Rectum (tissue), 1 donor: ENCODE data around the gene PTGFR.

GRCh38 chr1:75615877-75616922 is 5.3 kb upstream of the SLC44A5 start:
- PRO-cap = no peak

DNA sequence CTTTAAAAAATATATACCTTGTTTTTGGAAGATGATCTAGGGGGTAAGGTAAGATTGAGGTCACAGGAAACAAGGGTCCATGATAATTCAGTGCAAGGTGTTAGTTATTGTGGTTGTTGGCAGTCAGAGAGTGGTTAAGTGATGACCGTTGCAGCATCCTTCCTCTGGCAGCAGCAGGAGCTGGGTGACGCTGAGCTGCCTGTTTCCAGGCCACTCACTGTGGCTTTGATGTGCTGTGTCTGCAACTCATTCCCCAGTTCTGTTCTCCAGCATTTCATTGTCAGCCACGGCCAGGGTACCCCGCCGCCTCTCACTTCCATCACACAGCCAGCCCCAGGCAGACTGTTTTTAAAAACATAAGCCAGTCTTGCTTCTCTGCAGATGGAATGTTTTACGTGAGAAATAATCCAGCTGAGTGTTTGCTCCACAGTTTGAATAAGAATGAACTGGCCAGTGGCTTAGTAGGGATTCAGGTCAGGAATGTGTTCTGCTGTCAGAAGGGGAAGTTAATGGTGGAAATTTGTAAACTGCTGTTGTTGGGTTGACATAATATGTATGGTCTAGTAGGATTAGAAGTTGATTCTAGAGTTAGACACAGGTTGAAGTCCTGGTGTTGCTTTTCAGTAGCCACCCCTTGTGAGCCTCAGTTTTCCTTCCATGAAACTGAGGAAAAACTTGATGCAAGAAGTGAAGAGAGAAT is 21.5 kb upstream of the ST6GALNAC3 start:
- PRO-cap = no peak

DNA sequence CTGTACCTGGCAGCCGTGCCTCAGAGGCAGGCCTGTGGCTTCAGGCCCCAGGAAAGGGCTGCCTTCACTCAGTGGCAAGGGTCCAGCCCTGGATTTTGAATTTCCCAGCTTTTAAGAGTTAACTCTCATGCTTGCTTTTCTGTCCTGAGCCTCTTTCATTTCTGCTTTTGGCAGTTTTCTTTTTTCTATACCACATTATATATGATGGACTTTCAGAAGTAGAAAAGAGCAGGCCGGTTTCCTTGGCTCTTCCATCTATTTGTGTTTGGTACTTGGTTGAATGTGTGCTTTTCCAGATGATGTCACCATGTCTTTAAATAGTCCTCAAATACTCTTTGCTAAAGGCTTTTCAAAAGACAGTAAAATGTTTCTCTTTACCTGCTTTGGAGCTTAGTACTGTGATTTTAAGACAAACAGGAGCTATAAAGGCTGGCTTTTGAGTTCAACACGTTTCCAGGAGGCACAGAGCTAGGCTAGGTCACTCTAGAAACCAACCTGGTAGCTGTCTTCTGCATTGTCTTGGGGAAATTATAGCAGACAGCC is 186.7 kb downstream of the AK5 start:
- PRO-cap = no peak

DNA sequence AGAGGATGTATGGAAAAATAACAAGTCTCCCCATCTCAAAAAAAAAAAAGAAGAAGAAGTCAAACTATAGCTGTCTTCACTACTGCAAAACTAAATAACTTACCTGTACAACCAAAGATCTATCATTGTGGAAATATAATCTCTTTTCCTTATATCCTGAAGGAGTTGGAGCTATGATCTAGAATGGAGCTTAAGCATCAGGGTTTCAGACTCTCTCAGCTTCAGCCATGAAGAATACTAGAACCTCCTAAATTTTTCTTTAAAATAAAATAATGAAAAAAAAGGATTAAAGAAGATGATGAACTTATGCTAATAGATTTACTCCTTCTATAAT is 43.1 kb downstream of the ZZZ3 start:
- PRO-cap = no peak

DNA sequence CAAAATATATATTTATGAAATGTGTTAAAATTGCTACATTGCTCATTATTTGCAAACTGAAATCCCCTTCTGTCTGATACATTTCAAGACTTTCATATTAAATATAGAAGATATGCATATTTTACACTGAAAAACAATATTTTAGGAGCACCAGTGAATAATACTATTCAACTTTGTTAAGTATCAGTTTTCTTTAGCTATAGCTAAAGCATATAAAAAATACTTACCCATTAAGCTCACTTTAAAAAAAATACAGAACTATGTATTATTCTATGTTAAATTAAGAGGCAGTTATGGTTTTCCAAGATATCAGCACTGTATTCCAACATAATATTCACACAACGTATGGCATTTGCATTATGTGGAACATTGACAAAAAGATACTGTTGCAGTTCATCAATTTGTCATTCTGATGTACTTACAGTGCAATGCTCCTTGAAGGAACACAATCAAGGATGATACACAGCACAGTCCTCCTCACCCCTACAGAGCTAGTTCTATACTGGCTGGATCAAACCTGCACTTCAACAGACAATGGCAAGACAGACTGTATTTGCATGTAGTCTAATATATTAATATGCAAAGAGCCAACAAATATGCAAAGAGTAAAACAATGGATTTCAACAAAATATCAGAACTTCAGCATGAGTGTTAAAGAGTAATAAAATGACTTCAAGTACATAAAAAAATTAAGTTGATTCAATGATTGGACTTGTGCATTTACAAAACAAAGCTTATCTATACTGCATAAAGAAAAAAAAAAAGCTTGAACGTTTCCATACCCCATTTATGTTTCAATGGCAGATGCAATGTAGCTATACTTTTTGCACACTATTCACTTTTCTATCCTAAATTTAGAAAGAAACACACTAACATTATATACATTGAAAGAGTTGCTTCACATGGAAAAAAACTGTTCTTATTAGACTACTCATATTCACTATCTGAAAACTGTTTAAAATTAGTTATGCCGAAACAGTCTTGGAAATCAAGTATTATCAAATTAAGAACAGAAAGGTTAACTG is 31.5 kb downstream of the FUBP1 start:
- PRO-cap = no peak

DNA sequence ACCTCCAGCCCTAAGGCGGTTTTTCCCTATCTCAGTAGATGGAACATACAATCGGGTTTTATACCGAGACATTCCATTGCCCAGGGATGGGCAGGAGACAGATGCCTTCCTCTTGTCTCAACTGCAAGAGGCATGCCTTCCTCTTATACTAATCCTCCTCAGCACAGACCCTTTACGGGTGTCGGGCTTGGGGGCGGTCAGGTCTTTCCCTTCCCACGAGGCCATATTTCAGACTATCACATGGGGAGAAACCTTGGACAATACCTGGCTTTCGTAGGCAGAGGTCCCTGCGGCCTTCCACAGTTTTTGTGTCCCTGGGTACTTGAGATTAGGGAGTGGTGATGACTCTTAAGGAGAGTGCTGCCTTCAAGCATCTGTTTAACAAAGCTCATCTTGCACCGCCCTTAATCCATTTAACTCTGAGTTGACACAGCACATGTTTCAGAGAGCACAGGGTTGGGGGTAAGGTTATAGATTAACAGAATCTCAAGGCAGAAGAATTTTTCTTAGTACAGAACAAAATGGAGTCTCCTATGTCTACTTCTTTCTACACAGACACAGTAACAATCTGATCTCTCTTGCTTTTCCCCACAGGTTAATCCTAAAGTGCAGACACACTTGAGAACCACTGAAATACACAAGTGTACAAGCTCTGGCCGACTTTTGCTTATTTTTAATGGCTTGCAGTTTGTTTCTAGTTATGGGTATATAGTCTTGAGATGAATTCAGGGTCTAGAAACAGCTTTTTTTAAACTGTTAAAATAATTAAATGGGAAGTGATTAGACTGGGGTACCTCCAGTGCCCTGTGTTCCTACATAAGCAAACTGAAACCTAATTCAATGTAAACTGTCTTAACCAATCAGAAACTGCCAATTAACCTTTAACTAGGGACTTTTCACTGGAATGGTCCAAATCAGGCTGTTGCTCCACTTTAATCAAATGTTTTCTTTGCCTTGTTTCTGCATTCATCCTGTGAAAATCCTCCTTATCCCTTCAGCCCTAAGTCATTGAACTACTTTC is 4.7 kb upstream of the FUBP1 start:
- PRO-cap = no peak

DNA sequence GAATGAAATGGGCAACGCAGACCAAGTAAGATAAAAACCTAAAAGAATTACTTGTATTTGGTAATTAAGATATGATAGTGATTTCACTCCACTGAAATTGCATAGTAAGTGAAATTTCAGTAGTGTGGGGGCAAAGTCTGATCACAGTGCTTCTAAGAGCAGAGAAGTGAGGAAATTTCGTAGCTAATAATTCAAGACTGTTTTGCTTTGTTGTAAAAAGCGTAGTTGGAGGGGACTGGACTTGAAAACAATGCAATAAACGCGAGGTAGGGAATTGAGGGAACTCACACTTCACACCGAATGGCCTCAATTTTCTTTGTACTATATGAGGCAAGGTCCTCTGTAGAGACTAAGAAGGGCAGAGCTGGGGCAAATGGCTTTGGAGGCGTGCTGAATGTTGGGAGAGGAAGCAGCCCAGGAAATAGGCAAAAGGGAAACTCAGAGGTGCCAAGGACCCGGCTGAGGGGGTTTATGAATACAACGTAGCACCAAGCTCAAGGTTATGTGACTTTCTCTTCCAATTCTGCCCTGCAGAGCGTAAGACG is 624 bp upstream of the GIPC2 start:
- PRO-cap = no peak

- PRO-cap = no peak
Measured at GRCh38 chr1:78121672-78122479, 76.1 kb downstream of the GIPC2 start.

DNA sequence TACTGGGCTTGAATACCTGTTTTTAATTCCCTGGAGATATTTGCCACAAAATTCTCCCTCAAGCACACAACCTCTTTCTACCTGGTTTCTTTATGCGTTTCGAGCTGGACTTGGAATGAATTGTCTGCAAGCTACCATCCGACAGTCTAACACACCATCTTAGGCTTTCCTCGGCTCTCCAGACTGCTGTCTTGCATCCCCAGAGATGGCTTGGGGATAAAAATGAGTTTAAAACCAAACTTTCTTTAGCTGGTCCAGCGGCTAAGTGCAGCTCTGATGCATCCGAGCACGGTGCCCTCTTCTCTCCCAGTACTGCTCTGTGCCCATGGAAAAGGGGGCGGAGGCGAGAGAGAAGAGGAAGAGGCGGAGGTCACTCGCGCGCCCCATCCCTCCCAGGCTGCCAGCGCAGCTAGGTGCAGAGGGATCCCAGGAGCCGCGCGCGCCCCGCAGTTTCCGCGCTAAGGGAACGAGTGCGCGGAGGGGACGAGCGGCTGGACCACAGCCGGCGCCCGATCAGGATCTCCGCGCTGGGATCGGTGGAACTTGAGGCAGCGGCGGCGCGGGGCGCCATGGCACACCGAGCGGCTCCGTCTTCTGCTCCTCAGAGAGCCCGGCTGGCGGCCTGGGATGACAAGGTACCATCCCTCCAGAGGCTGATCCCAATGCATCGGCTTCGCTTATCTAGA is at the start of gene PTGFR:
Gene PTGFR, plus strand, starts transcription at position 373 of the 686 bp plus-strand sequence.
- PRO-cap = bidirectional peak, plus-strand start at position 412 of the sequence, minus-strand start at position 293 of the sequence

GRCh38 chr1:79322974-79323727 is 316.6 kb upstream of the ADGRL4 start:
- PRO-cap = no peak

DNA sequence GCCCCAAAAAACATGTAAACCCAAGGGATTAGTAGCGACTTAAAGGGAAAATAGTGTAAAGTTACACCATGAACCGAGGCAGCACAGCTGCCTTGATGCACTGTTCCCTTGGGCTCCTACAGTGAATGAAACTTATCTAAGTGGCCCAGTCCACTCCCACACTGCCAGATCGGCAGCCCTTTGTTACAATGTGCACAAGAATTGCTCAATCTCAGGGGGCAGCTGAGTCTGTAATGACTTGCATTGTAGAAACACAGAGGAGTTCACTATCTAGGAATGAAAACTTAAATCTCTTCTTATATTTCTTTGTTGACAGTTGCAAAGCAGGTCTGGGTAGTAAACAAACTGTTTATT is 120.7 kb upstream of the ADGRL2 start:
- PRO-cap = no peak

- PRO-cap = no peak
Measured at GRCh38 chr1:81920114-81920790, 119.5 kb downstream of the ADGRL2 start.

- PRO-cap = no peak
Measured at GRCh38 chr1:82162538-82162797, 361.7 kb downstream of the ADGRL2 start.

DNA sequence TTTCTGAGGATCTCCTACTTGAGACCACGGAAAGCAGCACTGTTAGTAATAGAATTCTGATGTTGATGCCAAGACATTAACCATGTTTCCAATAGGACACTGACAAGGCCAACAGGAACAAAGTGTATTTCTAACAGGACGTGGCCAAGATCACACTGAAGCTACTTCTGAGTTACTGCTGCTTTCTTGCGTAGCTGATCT is 848.4 kb downstream of the TTLL7 start:
- PRO-cap = no peak

GRCh38 chr1:83692418-83692967 is 306.4 kb downstream of the TTLL7 start:
- PRO-cap = no peak

DNA sequence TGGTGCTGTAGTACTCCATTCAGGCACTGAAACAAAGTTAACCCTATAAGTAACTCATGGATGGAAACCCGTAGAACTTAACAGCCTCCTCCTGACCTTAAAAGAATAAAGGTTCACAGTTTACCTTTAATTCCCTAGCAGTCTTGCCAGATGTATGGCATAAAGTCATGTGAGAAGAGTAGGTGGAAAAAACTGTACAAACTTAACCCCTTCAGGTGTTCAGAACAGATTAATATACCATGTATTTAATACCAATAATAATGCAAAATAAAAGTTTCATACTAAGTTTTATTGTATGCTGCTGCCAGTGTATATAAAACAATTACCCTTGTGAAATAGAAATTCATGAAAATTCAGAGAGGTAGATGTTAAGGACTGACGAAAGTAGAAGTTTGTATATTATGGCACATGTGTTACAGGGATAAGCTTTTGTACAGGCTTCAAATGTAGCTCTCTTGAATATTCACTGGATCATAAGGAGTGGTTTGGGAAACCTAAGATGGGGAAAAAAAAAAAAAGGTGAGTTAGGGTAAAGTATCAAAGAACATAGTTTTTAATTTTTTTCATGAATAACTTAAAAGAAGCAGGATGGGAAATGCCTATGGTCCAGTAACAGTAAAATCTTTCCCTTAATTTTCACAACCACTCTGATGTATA is 8.0 kb upstream of the SPATA1 start:
- PRO-cap = no peak

DNA sequence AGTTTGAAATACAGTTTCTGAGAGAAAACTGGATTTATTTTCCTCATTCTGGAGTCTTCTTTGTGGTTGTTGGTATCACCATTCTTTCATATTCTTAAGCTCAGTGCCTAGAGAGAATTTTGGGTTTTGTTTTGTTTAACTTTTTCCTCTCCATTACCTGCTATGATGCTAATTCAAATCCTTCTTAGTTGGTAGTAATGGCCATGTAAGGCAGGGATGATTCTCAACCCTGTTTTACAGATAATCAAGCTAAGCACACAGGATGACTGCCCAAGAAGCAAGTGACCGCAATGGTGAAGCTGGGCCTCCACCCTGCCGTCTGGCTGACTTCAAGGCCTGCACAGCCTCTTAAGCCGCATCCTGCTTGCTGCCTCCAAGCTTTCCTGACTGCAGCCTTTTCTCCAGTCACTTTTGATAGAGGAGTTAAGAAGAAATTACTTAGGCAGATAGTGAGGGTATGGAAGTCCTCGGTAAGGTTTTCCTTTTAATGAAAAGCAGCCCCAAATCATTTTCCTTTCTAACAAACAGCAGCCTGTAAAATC is 8.5 kb upstream of the CTBS start:
- PRO-cap = no peak

DNA sequence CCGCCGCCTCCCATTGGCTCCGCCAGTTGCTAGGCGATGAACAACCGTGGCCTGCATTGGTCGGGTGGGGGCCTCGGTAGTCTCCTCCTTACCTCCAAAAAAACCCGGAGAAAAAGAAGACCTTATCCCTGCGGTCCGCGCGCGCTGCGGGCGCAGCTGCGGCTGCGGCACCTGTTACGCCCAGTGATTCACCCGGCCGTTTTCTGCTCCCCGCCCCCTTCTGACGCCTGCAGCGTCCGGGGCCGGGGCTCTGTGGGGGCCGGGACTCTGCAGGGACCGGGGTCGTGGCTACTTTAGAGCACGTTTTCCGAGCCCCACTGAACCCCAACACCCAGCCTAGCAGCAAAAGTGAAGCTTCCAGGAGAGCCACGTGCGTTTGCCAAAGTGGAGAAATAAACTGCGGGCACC is 325 bp upstream of the SSX2IP start:
- PRO-cap = bidirectional peak, plus-strand start at position 125 of the sequence, minus-strand start outside the sequence; bidirectional peak, plus-strand start at position 235 of the sequence, minus-strand start at position 164 of the sequence

- PRO-cap = no peak
Measured at GRCh38 chr1:84719468-84719886, 29.2 kb upstream of the SSX2IP start.

- PRO-cap = no peak
Measured at GRCh38 chr1:84724331-84724917, 34.2 kb upstream of the SSX2IP start.